ENCODE results near the gene IQCG.

DNA sequence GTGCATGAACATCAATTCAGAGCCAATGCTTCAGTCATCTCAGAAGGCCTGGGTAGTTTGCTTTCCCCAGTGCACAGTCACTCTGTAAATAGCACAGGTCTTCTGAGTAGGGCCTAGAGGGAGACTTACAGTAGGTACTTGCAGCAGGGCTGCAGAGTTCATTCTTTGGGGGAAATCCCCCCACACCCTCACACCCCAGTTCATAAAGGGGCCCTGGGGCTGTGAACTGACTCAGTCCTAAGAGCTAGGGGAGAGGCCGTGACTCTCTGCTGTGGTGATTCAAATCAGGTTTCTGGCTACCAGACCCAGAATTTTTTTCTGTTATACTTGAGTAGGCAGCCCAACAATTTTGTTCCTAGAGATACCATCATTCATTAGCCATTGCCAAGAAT lies 43.4 kb upstream of the RPL35A start:
- PRO-cap = no peak

DNA sequence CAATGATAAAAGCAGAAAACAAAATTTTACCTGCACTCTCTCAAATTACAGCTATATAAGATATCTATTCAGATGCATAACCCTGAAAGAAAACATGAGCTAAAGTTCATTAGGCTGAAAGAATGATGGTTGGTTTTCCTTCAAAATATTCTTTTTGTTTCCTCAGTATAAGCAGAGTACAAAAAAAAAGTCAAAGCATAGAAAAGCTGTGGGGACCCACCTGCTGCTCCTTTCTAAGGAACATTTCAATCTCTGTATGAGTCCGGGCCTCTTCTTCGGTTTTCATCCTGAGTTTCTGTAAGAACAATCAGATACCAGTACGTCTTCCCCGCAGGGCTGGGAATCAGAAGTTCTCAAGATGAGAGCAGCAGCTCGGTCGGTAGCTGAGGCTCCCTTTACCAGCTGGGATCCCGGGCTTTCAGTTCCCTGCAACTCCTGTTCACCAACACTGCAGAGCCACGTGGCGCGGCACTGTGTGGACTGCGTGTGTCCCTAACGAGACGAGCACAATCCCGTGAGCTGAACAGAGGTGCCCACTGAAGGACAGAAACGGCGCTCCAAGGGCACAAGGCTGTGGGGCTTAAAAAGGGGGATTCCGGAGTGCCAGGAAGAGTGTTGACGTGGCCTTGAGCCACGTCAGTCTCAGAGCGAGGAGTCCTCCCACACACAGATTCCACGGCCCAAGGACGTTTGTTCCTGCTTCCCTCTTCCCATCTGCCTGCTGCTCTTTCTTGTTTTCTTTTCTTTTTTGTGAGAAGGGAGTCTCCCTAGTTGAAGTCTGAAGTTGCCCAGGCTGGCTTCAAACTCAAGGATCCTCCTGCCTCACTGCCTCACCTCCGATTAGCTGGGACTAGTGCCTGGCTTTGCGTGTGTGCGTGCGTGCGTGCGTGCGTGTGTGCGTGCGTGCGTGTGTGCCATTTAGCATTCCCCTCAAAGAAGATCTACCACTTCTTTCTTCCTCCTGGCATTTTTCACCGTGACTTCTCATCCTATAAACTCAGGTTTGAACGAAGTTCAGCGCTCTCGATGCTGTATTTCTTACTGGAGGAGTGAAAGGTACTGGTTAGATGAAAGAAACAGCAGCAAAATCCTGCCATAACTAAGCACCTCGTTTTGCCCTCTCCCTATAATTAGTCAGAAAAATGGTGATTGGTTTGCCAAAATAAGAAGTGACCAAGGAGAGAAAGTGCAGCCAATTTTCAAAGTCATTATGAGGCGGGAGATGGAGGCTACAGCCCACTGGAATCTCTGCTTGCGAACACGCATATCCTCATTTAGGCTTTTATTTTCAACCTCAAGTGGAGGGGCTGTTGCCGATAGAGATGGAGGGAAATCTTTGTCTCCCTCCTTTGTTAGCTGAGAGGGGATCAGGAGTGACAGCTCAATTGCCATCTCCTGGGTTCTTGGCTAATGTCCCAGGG lies 37.0 kb upstream of the RPL35A start:
- PRO-cap = no peak

DNA sequence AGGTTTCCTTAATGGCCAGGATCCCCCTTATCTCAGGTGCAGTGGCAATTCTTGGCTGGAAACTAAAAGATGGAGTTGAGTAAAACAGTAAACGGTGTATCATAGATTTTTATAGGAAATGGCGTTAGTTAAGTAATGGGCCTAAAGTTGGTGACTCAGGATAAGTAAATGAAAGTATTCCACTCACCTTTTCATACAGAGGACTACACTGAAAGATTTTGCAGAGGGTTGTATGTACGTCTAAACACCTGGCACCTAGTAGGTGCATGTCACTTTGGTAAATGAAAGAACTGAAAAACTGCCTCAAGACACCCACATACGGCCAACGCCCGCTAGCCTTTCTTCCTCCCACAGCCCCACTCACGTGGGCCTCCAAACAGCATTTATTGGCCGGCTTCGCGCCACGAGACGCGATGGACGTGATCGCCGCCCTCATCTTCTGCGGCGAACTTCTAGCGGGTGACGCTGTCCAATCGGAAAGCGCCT lies at the start of gene IQCG:
IQCG (minus strand) TSS at position 334 of the 486 bp plus-strand sequence.
- PRO-cap = bidirectional peak, plus-strand start outside the sequence, minus-strand start at position 358 of the sequence

GRCh38 chr3:198080239-198080522 lies 120.2 kb downstream of the LMLN start:
- PRO-cap = no peak